Mesenchymal stem cell of the bone marrow (primary cell): ENCODE data around the genes SLC22A24, SLC22A25 and LGALS12.

DNA sequence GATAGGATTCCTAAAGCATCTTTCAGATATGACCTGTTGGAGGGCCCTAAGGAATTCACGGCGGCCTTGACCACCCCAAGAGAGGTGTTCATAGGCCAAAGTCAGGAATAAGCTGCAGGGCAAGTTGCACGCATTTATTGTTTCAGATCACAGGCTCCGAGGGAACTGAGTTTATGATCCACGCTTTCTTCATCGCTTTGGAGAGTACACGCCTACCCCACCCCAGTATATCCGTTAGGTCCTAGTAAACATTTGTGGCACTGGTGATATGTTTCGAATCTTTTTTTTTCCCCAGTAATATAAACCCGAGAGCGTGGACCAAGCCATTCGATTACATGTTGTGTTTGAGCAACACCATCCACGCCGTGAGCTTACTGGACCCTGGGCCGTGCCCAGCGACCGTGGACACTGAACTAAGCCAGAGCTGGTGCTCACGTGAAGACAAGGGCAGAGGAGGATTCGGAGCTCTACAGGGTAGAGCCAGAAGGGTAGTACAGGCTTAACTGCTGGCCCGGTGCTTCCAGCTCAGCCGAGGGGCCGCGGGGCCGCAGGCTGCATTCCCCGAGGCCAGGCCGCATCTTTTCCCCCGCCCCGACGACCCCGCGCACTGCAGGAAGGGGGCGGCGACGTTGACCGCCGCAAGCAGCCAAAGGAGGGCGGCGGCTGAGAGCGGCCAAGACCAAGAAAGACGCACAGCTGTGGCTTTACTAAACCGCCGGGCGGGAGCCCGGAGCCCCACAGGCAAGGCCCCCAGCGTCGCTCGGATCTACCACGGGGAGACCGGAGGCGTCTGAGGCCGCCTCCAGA lies 579 bp downstream of the GANAB start:
- CAGE, long polyA plus RNA = no peak

GRCh38 chr11:62678223-62678462 lies 730 bp downstream of the UBXN1 start:
- CAGE, long polyA plus RNA = no peak

- CAGE, long polyA plus RNA = no peak
These were observed 762 bp downstream of the STX5 start for GRCh38 chr11:62830639-62831938.

DNA sequence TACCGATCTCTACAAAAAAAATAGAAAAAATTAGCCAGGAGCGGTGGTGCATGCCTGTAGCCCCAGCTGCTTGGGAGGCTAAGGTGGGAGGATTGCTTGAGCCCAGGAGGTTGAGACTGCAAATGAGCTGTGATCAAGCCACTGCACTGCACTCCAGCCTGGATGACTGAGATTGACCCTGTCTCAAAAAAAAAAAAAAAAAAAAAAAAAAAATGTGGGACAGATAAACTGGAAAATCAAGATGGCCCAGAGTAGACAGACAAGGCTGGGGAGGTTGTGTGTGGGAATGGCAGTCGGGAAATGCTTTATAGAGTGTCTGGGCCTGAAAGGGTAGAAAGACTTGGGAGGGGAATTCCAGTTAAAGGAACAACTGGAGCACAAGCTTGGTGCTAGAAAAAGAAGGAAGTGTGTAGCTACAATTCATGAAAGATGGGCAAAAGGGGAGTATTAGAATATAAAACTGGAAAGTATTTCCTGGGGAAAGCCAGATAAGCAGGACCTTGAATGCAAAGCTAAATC lies 18.2 kb upstream of the WDR74 start:
- CAGE, long polyA plus RNA = no peak

GRCh38 chr11:62879986-62880630 lies 588 bp upstream of the SLC3A2 start:
- CAGE, long polyA plus RNA = no peak

- CAGE, long polyA plus RNA = no peak
These were observed 2.0 kb downstream of the SLC3A2 start for GRCh38 chr11:62882296-62883507.

- CAGE, long polyA plus RNA = no peak
These were observed 9.0 kb downstream of the SLC3A2 start for GRCh38 chr11:62889291-62890541.

- CAGE, long polyA plus RNA = no peak
These were observed 2.6 kb upstream of the CHRM1 start for GRCh38 chr11:62923424-62924460.

GRCh38 chr11:63143984-63144377 lies at the start of gene SLC22A24:
Gene SLC22A24 (minus strand): TSS chr11:63144221.
- CAGE, long polyA plus RNA = no peak

DNA sequence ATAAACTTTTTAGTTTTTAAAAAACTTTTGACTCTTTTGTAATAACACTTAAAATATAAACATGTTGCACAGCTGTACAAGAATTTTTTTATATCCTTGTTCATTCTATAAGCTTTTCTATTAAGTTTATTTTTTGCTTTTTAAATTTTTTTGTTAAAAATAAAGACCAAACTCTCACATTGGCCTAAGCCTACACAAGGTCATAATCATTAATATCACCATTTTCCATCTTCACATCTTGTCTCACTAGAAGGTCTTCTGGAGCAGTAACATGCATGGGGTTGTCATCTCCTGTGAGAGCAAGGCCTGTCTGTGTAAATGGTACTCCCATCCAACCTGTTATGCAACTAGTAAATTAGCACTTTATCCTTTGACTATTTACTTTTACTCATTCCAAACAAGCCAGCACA lies 2.9 kb downstream of the SLC22A25 start:
- CAGE, long polyA plus RNA = no peak

DNA sequence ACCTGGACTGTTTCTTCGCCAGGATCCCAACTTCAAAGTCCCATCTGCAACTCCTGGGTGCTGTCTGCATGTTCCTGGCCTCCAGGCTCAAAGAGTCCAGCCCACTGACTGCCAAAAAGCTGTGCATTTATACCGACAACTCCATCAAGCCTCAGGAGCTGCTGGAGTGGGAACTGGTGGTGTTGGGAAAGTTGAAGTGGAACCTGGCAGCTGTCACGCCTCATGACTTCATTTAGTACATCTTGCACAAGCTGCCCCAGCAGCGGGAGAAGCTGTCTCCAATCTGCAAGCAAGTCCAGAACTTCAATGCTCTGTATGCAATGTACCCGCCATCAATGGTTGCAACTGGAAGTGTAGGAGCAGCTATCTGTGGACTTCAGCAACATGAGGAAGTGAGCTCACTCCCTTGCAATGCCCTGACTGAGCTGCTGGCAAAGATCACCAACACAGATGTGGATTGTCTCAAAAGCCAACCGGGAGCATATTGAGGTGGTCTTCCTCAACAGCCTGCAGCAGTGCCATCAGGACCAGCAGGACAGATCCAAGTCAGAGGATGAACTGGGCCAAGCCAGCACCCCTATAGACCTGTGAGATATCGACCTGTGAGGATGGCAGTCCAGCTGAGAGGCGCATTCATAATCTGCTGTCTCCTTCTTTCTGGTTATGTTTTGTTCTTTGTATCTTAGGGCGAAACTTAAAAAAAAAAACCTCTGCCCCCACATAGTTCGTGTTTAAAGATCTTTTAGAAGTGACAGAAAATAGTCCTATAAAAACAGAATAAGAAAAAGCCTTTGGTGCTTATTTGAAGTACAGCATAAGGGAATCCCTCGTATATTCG lies at the start of gene SLC22A25:
Gene SLC22A25, minus strand, starts transcription at position 168 of the 838 bp plus-strand sequence.
- CAGE, long polyA plus RNA = no peak

DNA sequence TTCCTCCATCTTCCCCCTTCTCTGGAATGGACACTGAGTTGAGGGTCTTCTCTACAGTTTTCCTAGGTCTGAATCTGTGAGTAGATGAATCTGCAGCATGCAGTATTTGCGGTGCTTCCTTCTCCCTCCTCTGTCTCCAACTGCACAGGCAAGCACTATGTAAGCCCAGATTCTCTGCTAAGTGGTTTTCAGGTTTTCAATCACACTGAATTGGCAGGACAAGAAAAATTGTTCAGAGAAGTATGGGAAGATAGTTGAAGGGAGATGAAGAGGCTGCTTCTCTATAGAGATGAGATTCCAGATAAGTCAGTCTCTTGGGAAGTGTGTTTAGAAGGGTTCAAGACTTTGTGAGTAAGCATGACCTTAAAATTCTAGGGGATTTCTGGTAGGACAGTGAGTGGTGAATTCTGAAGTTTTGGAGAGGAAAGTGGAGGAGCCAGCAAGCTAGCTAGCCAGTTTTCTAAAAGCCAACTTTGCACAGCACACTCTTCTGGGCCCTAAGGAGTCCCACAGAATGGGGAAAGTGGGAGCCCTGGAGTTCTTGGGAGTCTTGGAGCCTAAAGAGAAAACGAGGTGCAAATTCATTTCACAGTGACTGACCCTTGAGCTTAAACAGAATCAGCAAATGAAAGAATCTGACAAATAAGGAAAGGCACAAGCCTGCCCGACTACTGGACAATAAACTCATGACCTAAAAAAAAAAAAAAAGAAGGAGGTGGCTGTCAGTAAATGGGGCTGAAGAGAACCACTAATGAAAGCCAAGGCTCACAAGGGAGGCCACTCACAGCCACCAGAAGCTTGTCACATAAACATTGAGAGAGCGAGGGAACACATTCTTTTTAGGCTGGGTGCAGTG lies 3.5 kb upstream of the SLC22A25 start:
- CAGE, long polyA plus RNA = no peak

DNA sequence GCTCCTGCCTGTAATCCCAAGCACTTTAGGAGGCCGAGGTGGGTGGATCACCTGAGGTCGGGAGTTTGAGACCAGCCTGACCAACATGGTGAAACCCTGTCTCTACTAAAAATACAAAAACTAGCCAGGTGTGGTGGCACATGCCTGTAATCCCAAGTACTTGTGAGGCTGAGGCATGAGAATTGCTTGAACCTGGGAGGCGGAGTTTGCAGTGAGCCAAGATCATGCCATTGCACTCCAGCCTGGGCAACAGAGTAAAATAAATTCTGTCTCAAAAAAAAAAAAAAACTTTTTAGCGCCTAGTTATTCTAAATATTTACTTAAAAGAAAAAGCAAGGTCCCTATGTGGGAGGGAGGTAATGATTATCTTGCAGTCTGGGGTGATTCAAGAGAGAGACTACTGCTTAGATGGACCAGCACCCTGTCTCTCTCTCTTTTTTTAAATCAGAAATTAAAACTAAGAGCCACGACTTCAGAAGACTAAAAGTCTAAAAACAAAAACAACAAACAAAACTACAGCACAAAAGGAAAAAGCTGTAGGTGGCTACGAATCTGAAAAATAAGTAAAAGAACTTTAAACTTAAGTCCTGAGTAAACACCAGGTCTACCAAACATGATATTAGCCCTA lies 4.3 kb upstream of the SLC22A25 start:
- CAGE, long polyA plus RNA = no peak

GRCh38 chr11:63250947-63251892 lies 7.8 kb upstream of the SLC22A25 start:
- CAGE, long polyA plus RNA = no peak

- CAGE, long polyA plus RNA = no peak
These were observed 16.4 kb downstream of the SLC22A10 start for GRCh38 chr11:63306048-63306542.

- CAGE, long polyA plus RNA = no peak
These were observed 1.2 kb downstream of the PLAAT5 start for GRCh38 chr11:63489858-63490165.

GRCh38 chr11:63505692-63506560 lies at the start of gene LGALS12:
Gene LGALS12 (plus strand): TSS chr11:63506084.
- CAGE, long polyA plus RNA = no peak

- CAGE, long polyA plus RNA = no peak
These were observed 12.3 kb downstream of the PLAAT2 start for GRCh38 chr11:63550904-63551280.

- CAGE, long polyA plus RNA = no peak
These were observed 9.1 kb upstream of the PLAAT2 start for GRCh38 chr11:63572254-63572755.

GRCh38 chr11:63609572-63610085 lies 4.6 kb downstream of the PLAAT3 start:
- CAGE, long polyA plus RNA = no peak